AG09309 (cell line): ENCODE data around the genes CTNNAL1 and TXNDC8.

DNA sequence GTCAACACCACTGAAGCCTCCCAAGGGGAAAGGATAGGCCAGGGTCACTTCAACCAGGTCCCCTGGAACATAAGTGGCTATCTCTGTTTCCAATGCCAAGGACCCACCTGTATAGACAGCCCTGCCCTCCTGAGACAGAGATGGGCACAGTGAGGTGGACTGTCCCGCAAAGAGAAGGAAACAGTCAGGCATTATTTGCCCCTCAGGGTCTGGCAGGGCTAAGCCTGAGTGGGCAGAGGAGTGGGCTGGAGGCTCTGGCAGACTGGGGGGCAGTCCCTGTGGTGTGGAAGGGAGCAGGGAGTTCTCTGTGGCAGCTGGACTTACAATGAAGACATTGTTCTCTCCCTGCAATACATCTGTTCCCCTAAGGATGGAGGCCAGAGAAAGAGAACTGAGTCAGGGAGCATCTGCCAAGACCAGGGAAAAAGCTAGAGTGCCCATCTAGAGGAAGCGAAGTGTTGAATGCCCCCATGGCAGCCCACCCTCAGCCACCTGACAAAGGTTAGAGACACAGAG lies 76.3 kb downstream of the ACTL7B start:
- RRBS: no CpG with 5 or more reads among the region's 2 CpGs

DNA sequence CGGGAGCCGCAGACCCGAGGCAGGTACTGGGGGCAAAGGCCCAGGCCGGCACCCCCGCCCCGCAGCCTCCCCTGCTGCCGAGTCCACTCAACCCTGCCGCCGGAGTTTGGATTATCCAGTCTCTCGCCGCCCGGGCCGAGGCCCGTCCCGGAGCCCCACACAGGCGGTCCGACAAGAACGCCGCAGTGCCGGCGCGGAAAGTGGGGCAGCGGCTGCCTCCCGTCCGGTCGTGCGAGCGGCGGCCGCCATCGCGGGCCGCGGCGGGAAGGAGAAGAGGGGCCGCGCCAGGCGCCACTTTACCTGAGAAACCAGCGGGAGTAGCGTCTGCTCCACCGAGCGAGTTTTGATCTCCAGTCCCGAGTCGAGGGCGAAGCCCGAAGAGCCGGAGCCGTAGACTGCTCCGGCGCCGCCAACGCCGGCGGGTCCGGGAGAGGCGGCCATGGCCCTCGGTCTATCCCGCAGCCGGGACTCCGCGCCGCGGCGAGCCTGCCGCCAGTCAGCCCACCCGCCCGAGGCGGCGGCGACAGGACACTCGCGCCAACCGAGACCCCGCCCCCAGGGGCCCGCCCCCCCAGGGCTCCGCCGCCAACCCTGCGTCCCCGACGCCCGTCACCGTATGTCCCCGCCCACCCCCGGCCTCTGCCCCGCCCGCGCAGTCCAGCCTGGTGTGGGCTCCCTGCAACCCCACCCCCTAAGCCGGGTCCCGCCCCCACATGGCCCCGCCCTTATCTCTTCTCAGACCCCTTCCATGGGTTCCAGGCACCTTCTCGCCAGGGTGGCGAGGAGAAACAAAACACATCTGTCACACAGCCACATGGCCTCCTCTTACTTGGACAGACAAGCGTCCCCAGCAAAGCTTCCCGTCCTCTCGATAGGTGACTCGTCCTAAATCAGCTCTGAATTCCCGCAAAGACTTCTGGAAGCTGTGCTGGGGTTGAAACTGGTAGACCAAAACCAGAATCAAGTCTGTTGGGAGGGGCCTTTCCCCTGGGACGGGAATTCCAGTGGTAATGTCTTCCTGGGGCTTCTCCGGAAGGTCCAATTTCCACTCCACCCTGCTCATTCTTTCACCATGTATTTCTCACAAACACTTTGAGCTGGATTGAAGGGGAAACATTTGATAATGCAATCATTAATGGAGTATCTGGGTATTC lies at the start of gene CTNNAL1:
CTNNAL1 (minus strand) TSS at position 498 of the 1,154 bp plus-strand sequence.
- RRBS: 5% methylated on average over 20 of the region's 99 CpGs

DNA sequence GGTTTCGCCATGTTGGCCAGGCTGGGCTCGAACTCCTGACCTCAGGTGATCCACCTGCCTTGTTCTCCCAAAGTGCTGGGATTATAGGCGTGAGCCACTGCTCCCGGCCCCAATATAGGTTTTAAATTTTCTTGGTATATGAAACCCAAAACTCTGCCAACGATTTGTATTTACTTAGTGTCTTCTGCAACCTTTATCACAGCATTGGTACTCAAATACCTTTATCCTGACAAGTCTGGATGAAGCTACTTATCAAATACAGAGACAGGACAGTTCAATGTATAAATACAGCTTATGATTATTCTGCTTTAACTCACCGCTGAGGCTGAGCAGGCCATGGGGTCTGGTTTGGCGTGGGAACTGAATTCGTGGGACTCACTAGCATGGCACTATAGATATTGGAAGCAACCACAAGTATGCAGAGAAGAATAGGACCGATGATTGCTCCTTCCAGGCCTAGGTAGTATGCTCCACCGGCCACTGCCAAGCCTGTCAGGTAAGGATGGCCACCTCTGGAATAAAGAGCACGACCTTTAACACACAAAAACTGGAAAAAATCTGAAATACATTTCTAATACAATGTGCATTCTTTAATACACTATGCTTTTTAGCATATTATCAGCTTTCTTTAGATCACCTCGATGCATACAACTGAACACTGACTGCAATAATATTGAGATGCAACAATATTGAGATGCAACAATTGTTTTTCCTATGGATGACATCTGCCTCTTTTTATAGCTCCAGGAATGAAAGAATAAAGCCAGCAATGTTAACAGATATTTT lies 19.9 kb upstream of the CTNNAL1 start:
- RRBS: no CpG with 5 or more reads among the region's 12 CpGs

DNA sequence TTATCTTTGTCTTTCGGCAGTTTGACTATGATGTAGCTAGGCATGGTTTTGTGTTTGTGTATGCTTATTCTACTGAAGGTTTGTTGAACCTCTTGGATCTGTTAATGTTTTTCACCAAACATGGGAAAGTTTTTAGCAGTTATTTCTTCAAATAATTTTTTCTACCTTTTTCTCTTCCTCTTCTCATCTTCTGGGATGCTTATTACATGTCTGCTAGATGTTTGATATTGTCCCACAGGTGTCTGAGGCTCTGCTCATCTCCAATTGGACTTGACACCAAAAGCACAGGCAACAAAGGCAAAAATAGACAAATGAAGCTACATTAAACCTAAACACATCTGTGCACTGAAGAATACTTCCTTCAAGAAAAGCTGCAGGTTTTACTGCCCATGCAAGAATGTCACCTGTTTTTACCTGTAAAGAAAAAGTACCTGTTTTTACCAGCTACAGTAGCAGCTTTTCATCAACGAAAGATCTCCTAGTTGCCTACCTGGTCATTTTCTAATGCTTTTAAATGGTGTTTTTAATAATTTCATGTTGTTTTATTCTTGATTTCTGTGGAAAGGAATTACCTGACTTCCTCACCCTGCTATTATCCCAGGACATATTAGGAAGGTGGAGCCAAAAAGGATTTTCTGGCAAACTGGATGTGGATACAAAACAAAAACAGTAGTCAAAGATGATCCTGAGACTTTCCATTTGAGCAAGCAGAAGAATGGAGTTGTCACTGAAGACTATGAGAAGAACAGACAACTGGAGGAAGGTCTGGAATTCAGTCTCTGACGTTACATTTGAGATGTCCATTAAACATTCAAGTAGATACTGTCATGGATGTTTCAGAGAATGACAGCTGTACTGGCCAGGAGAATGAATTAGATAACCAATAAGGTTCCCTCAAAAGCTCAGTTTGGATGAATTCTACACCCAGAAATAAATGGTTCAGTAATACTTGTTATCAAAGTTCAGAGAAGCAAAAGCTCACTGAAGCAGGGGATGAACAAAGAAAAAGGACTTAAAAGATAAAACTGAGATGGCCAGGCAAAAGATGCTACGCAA lies 40.7 kb downstream of the TMEM245 start:
- RRBS: no CpG with 5 or more reads among the region's 4 CpGs

DNA sequence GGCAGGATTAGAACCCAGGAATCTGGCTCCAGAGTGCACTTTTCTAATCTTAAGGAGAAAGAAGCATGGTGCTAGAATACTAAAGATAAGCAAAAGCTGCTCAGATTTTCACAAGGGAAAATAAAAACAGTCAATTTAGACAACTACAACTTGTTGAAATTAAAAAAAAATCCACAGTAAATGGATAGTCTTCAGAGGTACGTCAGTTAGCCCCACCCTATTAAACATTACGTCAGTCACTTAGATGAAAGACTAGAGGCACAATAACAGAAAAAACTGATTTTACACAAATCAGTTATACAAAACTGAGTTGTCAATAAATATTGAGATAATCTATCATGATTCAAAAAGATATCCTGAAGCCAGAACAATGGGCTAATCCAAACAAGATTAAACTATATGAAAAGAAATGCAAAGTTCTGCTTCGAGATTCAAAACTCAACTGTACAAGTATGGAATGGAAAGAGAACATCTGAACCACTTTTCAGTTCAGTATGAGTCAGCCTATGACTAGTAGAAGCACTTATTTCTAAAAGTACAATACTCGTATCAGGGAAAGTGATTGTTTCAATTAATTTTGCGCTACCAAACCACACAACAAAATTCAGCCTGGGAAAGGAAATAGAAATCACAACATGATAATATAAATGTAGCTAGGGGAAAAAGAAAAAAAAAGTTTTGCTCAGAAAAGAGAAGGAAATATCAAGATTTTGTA lies 9.2 kb downstream of the TMEM245 start:
- RRBS: no CpG with 5 or more reads among the region's 5 CpGs

GRCh38 chr9:109299687-109300160 lies 21.1 kb downstream of the EPB41L4B start:
- RRBS: no CpG with 5 or more reads among the region's 10 CpGs

DNA sequence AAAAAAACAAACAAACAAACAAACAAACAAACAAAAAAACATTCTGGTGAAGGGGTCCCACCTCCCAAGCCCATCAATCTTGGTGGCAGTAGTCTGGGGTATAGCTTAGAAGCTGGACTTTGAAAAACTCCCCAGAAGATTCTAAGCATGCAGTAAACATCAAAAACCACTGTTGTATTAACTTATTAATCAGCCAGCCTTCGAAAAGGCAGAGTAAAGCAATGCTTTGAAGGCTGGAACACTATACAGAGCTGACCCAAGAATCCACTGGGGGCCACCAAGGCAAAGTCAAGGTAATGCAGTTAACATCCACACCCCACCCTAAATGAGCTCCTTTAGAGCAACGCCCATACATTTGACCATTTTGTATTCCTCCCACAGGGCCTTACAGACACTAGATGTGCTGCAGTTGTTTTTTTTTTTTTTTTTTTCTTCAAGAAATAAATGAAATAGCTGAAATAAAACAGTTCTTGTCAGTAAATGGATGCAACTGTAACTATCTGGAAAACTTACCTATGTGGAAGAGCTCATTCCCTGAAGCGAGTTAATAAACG lies 14.2 kb downstream of the EPB41L4B start:
- RRBS: no CpG with 5 or more reads among the region's 4 CpGs

GRCh38 chr9:109386695-109387234 lies 65.9 kb upstream of the EPB41L4B start:
- RRBS: no CpG with 5 or more reads among the region's 9 CpGs

GRCh38 chr9:109420095-109421091 lies 77.7 kb downstream of the PTPN3 start:
- RRBS: no CpG with 5 or more reads among the region's 23 CpGs

DNA sequence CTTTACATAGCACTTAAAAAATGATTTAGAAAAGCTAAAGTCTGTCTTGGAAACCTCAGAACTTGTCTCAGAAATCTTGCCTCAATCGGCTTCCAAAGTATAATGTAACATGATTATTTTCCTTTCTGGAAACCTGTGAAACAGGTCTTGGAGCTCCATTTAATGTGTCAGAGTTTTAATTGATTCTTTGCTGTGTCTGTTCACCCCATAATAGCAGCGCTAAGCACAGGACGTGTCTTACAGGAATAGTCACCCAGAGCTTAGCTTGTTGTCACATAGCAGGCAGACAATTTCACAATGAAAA lies 40.2 kb upstream of the PTPN3 start:
- RRBS: no CpG with 5 or more reads among the region's 3 CpGs

DNA sequence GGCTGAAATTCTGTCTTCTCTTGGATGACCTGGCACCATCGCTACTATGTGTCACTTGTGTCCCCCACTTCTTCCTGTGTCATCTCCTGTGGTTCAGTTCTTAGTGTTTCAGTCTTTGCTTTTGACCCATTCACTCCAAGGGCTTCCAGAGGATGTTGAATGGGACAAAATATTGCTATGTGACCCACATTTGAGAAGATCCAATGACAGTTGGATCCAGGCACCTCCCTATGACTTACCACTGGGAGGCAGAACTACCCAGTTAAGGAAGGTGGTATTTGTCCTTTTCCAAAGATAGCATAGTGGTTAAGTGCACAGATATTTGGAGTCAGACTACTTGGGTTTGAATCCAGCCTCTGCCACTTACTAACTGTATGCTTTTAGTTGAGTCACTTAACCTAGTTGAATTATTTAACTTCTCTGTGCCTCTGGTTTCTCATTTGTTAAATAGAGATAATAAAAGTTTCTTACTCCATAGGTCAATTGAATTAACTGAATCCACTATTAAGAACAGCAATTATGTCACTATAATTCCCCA lies 74.5 kb upstream of the PALM2AKAP2 start:
- RRBS: no CpG with 5 or more reads among the region's 1 CpG

- RRBS: no CpG with 5 or more reads among the region's 5 CpGs
These were observed 1.8 kb downstream of the PALM2AKAP2 start for GRCh38 chr9:109781610-109782402.

GRCh38 chr9:109806410-109807054 lies 26.5 kb downstream of the PALM2AKAP2 start:
- RRBS: no CpG with 5 or more reads among the region's 3 CpGs

DNA sequence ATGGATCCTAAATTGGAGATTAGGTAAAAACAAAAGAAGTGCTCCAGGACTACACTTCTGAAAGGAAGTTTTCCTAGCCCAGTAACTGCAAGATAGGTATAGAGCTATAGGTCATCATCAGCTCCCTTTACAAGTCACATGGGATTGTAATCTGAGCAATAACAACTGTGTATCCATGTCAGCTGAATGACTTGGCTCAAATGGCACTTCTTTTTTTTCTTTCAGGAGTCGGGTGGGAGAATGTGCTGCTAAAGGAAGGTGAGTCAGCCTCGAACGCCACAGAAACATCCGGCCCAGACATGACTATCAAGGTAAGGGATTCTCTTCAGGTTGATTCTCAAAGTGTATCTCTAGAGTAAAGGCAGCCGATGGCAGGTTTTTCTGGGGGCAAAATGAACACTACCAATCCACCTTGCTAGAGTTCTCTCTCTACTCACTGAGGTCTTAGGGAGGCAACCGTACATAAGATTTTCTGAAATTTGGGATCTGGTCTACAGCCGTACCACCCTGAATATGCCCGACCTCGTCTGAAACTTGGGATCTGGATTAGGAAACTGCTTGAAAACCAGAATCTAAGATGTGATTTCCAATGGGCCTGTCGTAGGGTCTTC lies 192.1 kb downstream of the C9orf152 start:
- RRBS: no CpG with 5 or more reads among the region's 10 CpGs

DNA sequence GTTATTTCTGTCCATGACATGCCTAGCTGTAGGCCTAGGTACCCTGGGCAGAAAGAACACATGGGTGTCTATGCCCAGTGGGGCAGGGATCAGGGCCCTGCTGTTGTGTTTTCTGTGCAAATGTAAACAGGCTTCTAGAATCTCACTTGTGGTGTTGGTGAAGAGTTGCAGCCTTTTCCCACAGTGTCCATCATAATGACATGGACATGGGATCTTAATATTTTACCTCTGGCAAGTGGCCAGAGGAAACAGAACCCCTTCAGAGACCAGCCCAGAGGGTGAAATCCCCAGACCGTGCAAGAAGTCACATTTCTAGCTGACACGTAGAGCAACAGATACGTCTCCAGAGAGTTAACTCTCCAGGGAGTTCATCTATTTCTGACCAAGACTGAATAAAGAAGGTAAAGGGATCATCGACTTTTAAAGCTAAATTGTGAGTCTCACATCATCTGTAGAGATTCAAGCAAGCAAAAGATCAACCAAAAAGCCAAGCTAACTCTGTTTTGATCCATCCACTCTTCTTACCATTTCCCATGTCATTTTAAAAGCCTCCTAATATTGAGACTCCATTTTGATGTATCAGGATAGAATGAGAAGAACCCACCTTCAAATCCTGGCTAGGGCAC lies 79.0 kb downstream of the C9orf152 start:
- RRBS: no CpG with 5 or more reads among the region's 4 CpGs

DNA sequence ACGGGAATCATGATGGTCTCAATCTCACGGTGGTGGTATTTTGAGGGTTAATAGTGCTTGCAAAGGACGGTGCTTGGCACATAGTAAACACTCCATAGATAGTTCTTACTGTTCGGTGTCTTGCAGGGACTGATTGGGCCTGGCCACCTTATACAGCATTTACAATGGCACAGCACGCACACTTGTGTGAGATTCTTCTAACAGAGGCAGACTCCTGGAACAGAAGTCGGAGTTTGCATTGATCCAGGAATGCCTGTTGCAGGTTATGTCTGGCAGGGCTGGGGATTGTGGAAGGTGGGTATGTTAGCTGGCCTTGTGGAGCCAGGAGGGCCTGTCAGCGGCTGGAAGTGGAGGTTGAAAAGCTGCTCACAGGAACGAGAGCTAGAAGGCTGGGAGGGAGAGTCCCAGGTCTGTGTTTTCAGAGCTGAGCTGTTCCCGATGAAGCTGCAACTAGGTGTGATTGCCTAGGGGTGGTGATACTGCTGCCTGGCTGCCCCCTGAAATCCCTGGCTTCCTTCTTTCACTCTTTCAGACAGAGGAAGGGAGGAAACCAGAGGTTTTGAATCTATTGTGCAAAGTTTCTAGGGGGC lies 1.0 kb upstream of the TXN start:
- RRBS: no CpG with 5 or more reads among the region's 9 CpGs

DNA sequence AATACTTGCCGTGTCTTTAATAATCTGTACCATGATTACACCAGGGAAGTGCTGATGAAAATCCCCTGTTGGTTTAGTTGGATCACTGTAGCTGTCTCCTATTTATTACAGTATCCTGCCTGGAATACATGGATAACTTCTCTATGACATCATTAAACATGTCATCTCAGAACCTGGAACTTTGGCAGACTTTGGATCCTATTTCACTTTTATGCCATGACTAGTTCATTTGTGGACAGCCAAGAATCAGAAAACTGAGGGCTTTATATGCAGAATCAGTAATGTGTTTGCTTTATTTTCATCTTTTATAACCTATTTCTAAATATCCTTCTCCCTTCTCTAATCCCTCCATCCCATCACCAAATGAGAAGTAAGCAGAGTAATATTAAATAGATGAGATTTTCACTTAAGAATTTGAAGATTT lies at the start of gene TXNDC8:
TXNDC8 (minus strand) TSS at position 100 of the 424 bp plus-strand sequence.
- RRBS: no CpG with 5 or more reads among the region's 1 CpG

- RRBS: no CpG with 5 or more reads among the region's 6 CpGs
These were observed 7.7 kb downstream of the LPAR1 start for GRCh38 chr9:111030434-111031124.

GRCh38 chr9:111035673-111036852 lies 2.2 kb downstream of the LPAR1 start:
- RRBS: 0% methylated on average over 2 of the region's 18 CpGs

- RRBS: no CpG with 5 or more reads among the region's 4 CpGs
These were observed 1.5 kb downstream of the LPAR1 start for GRCh38 chr9:111036866-111037165.